Pericardium fibroblast (primary cell): ENCODE results near the genes PPP1CC and MYL2.

DNA sequence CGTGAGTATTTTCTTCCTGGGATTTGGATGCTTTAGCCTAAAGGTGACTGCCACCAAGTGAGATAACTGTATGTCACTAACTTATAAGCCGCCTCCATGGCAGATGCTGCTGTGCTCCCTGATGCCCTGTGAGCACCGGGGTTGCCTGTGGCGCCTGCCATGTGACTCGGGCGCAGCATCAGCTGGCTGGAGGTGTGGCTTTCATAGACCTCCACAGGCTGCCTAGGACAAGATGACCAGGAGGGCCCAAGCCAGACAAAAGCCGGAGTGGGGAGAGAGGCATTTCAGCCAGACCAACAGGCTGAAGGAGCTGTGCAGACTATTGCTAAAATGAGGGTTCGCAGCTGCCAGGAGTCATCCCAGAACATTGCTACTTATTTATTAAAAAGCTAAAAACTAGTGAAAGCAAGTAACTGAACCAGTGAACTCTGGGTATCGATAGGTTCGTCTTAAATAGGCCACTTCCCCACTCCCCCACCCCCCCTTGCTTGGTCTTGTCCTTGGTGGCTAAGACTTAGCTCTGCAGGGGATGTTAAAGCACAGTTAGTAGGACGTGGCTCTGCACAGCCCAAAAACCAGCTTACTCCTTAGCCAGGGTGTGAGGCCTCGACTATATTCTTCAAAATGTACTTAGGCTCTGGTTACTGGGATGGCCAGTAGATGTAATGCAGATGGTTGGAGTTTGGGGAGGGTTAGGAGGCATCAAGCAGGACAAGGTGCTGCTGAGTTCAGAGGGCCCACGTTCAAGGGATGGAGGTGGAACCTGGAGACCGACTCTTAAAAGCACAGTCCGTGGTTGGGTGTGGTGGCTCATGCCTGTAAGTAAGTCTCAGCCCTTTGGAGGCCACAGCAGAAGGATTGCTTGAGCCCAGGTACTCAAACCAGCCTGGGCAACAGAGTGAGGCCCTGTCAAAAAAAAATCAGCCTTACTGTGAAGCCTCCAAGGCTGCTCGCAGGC is 55.4 kb downstream of the ANAPC7 start:
- RAMPAGE, long total RNA: no peak

GRCh38 chr12:110538991-110539406 is 36.9 kb downstream of the RAD9B start:
- RAMPAGE, long total RNA: no peak

DNA sequence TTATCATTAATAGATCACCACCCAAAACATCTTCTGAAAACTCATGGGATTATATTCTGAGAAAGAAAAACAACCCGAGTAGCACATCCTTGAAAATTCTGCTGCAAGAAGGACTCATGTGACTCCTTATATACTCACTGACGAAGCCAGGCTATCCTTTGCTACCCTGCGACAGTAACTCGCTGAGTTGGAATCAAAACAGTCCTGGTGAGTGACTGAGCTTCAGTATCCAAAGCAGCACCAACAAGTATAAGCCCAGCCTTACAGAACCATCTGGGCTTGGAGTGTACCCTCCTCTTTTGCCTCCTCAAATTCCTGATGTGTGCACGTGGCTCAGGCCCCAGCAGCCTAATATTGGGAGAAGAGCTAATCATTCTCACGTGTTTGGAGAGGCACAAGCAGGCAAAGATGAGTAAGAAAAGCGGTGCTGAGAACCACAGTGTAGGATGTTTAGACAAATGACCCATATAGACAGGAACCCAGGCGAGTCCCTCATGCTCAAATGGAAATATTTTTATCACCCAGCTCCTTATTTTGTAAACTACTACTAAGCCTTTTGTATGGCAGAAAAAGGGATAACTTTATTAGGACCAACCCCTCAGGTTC is 34.4 kb downstream of the PPTC7 start:
- RAMPAGE, long total RNA: no peak

- RAMPAGE, long total RNA: no peak
Measured at GRCh38 chr12:110649159-110649758, 35.3 kb downstream of the TCTN1 start.

GRCh38 chr12:110741849-110743030 is at the start of gene PPP1CC:
PPP1CC (minus strand) TSS chr12:110742891.
- RAMPAGE, long total RNA: no peak

- RAMPAGE, long total RNA: no peak
Measured at GRCh38 chr12:110920511-110920867, at the start of gene MYL2. MYL2 (minus strand) TSS chr12:110920579.

- RAMPAGE, long total RNA: no peak
Measured at GRCh38 chr12:111448838-111449244, 43.1 kb downstream of the SH2B3 start.

DNA sequence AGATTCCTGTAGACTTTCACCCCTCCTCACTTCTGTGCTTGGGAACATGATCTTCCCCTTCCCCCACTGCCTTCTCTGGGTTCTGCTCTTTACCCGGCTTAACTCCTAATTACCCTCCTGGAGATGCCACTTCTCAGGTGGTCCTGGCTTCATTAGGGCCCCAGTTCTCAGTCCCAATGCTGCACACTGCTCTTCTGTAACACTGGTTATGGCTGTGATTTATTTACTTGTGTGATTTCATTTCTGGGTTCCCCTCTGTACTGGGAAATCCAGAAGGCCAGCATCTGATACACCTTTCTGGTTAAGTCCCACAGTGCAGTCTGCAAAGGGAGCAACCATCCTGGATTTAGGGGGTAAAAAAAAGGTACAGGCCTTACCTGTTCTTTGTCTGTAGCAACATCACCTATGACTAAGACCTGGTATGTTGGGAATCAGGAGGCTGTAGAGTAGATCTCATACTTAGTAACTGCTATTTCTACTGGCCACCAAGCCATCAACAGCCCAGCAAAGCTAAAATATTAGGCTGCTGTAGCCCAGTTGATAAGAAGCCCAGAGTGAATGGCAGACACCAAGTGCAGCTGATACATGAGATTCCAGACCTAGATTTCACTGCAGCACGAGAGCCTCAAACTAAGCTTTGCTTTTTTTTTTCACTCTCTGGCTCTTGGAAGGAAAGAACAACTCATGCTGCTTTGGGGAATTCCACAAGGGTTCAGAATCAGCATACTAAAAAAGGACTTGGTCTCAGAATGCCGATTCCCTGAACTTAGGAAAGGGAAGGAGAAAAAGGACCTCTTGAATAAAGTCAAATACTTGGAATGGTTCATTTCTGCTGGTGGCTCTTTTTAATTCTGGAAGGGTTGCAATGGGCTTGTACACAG is 20.8 kb downstream of the BRAP start:
- RAMPAGE, long total RNA: no peak

DNA sequence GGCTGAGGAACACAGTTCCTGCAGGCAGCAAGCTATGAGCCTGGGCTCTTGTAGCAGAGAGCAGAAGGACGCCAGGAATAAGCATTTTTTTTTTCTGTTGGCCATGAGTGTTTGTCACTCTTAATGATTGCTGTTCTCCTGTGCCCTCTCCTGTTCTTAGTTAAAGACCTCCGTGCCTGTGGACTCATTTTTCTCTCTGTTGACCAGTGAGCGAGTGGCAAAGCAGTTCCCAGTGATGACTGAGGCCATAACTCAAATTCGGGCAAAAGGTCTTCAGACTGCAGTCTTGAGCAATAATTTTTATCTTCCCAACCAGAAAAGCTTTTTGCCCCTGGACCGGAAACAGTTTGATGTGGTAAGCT is 19.7 kb downstream of the ACAD10 start:
- RAMPAGE, long total RNA: no peak

GRCh38 chr12:111741181-111741896 is 25.4 kb upstream of the ALDH2 start:
- RAMPAGE, long total RNA: no peak

GRCh38 chr12:111780663-111781023 is 13.9 kb downstream of the ALDH2 start:
- RAMPAGE, long total RNA: no peak

- RAMPAGE, long total RNA: no peak
Measured at GRCh38 chr12:111993300-111993583, 19.7 kb downstream of the TMEM116 start.

- RAMPAGE, long total RNA: no peak
Measured at GRCh38 chr12:112028500-112029312, 15.5 kb downstream of the ERP29 start.

GRCh38 chr12:112121753-112122469 is 3.4 kb upstream of the TRAFD1 start:
- RAMPAGE, long total RNA: no peak

GRCh38 chr12:112126800-112127255 is 1.5 kb downstream of the TRAFD1 start:
- RAMPAGE, long total RNA: no peak

DNA sequence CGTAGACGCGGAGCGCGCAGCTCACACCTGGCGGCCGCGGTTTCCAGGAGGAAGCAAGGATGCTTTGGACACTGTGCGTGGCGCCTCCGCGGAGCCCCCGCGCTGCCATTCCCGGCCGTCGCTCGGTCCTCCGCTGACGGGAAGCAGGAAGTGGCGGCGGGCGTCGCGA is 162 bp upstream of the PTPN11 start:
- RAMPAGE, long total RNA: no peak

- RAMPAGE, long total RNA: no peak
Measured at GRCh38 chr12:112907379-112907829, 642 bp downstream of the OAS1 start.

- RAMPAGE, long total RNA: no peak
Measured at GRCh38 chr12:113130130-113130868, 5.3 kb downstream of the RASAL1 start.

DNA sequence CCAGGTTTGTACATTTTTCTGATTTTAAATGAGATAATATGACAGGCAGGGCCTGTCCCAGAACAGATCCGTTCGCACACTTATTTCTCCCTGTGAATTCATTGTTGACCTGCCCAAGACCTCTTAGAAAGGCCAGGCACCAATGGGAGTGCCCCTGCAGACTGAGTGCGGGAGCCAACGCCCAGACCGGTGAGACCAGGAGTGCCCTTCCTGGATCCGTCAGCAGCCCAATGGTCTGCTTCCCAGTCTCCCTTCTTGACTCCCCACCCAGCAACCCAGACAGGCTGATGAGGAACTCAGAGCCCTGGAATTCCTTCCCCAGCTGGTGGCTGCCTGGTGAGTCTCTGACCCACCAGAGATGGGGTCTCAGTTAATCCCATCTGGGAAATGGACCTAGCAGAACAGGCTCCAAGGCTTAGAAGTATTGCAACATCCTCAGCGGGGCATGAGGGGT is 1.4 kb upstream of the RASAL1 start:
- RAMPAGE, long total RNA: no peak

DNA sequence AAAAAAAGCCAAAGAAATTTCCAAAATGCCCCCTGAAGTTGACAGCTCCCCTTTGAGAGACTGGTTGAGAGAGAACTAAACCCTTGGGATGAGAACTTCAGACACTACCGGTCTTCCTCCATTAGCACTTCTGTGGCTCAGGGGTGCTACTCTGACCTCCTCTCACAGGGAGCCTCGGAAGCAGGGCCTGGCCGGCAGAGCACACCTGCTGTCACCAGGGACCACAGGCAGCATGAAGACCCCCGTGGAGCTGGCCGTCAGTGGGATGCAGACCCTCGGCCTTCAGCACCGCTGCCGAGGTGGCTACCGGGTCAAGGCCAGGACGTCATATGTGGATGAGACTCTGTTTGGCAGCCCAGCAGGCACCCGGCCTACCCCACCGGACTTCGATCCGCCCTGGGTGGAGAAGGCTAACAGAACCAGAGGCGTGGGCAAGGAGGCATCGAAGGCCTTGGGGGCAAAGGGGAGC is 1.0 kb downstream of the RITA1 start:
- RAMPAGE, long total RNA: no peak